H1 (cell line): ENCODE results near the gene ZFPM1.

- RRBS = no CpG with 5 or more reads among the region's 15 CpGs
CAGE:
- cytosol, long polyA plus RNA = no peak
- long polyA plus RNA = no peak
- nucleus, long polyA plus RNA = no peak
Observed at GRCh38 chr16:86951526-86952501, 365.4 kb downstream of the C16orf95 start.

- RRBS = no CpG with 5 or more reads among the region's 20 CpGs
CAGE:
- cytosol, long polyA plus RNA = no peak
- long polyA plus RNA = no peak
- nucleus, long polyA plus RNA = no peak
Observed at GRCh38 chr16:87062553-87063255, 254.5 kb downstream of the C16orf95 start.

DNA sequence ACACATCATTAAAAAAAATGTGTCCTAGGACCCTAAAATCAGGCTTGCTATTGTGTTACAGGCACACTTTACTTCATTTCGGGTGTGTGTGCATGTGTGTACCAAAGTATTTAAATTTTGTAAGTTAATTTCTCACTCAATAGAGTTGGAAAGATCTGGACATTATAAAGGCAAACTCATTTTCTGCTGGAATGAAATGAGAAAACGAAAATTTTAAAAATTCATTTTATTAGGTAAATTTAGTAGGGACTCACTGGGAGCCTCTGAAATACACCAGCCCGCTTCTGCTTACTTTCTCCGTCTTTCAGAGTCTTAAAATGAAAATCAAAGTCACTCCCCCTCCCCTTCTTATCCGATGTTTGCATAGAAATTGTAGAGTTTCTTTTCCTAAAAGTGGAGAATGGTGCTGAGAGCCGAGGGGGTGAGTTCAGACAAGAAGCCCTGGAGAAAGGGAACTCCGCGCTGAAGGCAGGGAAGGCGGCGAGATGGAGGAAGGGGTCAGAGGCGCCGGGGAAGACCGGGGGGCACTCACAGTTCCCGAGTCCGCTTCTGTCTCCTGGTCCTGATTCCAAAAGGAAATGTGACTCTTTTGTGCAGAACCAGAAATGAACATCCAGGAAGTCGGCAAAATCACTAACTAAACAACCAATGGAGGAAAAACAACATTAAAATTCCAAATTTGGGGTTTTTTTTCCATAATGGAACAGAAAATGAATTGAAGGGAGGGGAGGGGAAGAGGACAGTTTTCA is 252.6 kb downstream of the C16orf95 start:
- RRBS = no CpG with 5 or more reads among the region's 16 CpGs
CAGE:
- cytosol, long polyA plus RNA = no peak
- long polyA plus RNA = no peak
- nucleus, long polyA plus RNA = no peak

DNA sequence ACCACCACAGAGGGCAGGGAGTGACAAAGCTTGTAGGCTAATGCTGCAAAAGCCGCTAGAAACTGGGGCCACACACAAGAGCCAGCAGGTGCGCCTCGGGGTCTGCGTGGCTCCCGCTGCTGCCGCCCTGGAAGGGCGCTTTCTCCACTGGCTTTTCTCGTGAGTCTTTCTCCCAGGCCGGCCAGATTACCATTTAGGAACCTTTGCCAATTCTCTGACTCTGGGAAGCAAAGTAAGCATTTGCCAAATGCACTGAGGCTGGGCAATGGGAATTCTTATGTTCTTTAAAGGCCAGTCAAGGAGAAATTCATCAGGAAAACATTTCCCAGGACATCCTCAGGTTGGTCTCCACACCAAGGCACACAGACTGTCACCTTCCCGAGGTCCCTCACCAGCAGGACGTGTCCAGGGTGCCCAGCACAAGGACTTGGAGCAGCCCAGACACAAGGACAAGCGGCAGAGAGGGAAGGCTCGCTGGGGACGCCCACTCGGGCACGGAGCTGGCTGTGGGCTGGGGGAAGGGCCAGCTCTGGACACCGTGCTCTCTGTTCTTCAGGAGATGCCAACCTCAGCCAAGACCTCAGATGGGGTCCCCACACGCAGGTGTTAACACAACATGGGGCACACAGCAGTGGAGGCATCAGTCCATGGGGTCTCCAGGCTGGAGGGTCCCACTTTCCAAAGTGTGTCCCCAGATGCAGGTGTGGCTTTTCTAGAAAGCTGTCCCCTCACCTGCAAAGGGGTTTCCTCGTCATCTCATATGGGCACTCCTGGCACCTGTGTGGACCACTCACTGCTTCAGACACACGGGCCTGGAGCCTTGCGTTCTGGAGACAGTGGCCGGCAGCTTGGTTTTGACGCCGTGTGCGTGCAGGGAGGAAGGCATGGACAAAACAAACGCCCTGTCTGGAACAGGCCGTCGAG is 12.7 kb upstream of the C16orf95 start:
- RRBS = no CpG with 5 or more reads among the region's 28 CpGs
CAGE:
- cytosol, long polyA plus RNA = no peak
- long polyA plus RNA = no peak
- nucleus, long polyA plus RNA = no peak

DNA sequence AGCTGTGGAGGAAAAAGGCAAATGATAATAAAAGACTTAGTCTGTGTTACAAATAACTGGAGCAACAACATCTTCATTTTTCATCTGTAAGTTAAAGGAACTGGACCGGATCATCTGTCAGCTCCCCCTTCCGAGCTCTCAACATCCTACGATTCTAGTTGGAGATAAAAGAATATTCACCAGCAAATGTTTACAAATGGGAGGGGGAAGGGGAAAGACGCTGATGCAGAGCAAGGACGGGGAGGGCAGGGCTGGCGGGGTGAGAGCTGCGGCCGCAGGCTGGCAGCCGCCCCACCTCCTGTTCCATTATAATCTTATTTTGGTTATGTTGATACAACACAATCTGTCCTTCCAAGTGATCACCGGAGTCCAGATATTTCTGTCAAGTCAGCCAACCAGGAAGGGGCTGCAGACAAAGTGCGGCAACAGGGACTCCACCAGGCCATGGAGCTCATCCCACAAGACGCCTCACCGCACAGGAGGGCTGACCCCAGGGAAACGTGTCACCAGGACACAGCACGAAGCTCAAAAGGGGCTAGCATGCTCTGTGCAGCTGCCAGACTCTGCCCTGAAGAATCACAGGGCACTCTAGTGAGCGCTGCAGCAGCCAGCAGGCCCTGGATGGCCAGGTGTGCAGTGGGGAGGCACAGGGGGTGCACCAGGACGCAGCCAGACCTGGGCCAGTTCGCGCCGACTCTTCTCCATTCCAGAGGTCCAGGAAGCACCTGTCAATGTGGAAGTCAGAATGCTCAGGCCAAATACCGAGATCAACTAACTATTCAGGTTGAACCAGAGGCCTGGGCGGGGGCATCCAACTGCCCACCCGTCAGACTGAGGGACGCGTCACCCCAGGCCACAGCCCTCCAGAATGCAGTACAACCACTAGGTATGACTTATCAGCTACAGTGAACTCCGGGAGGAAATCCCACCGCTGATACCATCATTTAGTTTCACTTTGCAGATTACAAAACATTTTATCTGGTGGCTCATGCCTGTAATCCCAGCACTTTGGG is 19.5 kb downstream of the FBXO31 start:
- RRBS = no CpG with 5 or more reads among the region's 27 CpGs
CAGE:
- cytosol, long polyA plus RNA = no peak
- long polyA plus RNA = no peak
- nucleus, long polyA plus RNA = no peak

GRCh38 chr16:87700739-87701352 is 64.9 kb downstream of the KLHDC4 start:
- RRBS = no CpG with 5 or more reads among the region's 22 CpGs
CAGE:
- cytosol, long polyA plus RNA = no peak
- long polyA plus RNA = no peak
- nucleus, long polyA plus RNA = no peak

DNA sequence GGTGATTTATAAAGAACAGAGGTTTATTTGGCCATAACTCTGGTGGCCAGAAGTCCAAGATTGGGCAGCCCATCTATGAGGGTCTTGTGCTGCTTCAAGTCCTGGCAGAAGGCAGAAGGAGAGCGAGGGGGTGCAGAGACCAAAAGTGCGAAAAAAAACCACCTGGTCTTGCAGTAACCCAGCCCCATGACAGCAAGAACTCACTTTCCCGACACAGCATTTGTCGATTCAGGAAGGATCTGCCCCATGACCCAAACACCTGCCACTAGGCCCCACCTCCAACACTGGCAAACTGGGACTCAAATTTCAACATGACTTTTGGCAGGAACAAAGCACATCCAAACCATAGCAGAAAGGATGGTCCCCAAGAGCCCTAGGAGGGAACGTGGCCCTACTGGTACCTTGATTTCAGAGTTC is 34.7 kb upstream of the KLHDC4 start:
- RRBS = no CpG with 5 or more reads among the region's 5 CpGs
CAGE:
- cytosol, long polyA plus RNA = no peak
- long polyA plus RNA = no peak
- nucleus, long polyA plus RNA = no peak

- RRBS = no CpG with 5 or more reads among the region's 14 CpGs
CAGE:
- cytosol, long polyA plus RNA = no peak
- long polyA plus RNA = no peak
- nucleus, long polyA plus RNA = no peak
Observed at GRCh38 chr16:87842357-87842959, 26.8 kb downstream of the SLC7A5 start.

DNA sequence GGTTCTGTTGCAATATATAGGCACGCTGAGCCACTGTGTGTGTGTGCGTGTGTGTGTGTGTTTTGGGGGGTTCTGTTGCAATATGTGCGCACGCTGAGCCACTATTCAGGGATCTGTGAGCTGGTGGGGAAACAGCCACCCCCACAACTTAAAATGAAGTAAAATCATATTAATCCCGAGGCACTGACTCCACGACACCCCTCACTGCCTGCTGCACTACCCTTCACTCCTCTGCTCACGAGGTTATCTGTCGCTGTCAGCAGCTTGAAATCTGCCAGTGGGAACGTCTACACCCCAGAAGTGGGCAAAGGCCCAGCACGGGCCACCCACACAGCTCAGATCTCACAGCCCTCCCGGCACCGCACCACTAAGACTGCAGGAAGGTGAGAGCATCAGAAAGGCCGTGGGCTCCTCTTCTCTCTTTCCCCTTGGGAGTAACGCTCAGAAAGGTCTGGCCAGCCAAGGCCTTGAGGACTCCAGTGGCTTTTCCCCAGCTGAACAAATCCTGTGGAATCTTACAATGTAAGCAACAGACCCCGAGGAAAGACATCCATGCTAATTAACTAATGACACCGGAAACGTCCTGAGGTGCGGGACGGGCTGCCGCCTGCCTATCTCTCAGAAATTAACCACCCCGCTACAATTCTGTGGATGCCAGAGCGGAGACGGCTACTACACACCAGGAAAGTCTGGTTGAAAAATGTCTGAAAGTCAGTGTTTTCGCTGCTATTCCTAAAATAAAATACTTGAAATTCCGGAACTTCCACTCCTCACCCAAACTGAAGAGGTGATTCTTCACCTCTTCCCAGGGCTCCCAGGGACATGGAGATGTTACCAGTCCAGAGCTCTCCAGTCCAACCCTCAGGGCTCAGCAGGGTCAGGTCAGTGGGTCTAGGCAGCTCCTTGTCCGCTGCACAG is 16.4 kb downstream of the SLC7A5 start:
- RRBS = no CpG with 5 or more reads among the region's 26 CpGs
CAGE:
- cytosol, long polyA plus RNA = no peak
- long polyA plus RNA = no peak
- nucleus, long polyA plus RNA = no peak

DNA sequence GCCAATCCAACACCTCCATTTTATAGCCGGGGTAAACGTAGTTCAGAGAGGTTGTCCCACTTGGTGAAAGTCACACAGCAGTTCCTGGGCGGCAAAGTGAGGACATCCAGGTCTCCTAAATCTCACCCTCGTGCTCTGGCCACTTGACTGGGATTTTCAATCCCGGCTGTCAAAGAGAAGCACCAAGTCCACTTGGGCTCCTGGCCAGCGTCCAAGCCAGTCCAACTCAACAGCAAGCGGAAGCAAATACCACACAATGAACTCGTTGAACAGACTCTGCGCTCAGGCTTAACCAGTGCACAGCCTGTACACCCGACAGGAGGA is 10.8 kb downstream of the SLC7A5 start:
- RRBS = no CpG with 5 or more reads among the region's 10 CpGs
CAGE:
- cytosol, long polyA plus RNA = no peak
- long polyA plus RNA = no peak
- nucleus, long polyA plus RNA = no peak

DNA sequence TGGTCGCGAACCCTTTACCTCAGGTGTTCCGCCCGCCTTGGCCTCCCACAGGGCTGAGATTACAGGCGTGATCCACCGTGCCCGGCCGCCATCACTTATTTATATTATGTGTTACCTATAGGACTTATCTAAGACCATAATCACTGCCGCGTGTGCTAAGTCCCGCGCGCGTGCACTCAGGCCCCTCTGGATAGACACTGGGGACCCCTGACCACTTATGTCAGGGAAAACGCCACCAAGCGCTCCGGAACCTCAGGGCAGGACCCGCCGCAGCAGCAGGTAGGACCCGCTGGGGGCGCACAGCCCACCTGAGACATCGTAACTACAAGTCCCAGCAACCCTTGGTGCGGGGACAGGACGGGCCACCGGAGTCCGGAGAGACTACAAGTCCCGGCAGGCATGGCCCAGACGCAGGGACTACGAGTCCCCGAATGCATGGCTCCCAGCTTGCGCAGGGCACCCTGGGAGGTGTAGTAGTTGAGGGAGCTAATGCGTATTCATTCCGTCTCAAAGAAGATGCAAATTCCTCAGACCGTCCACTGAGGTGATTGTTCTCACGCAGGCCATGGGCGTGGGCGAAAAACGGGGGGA is 490 bp upstream of the BANP start:
- RRBS = 12% methylated on average over 2 of the region's 38 CpGs
CAGE:
- cytosol, long polyA plus RNA = no peak
- long polyA plus RNA = no peak
- nucleus, long polyA plus RNA = no peak

GRCh38 chr16:87953379-87953891 is 2.2 kb downstream of the BANP start:
- RRBS = no CpG with 5 or more reads among the region's 9 CpGs
CAGE:
- cytosol, long polyA plus RNA = no peak
- long polyA plus RNA = no peak
- nucleus, long polyA plus RNA = no peak

DNA sequence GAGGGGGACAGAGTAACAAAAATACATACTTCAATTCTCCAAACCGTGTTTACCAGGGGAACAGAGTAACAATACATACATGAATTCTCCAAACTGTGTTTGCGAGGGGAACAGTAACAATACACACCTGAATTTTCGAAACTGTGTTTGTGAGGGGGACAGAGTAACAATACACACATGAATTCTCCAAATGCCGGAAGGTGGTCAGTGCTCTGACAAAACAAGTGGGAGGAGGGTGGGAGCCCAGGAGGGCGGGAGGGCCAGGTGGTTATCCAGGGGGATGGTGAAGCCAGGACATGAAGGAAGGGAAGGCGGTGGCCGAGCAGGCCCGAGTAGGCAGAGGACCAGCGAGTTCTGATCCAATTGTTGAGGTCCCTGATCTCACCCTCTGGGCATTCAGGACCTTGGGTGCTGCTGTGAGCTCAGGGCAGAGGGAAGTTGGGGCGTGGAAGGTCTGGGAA is 75.5 kb downstream of the BANP start:
- RRBS = no CpG with 5 or more reads among the region's 10 CpGs
CAGE:
- cytosol, long polyA plus RNA = no peak
- long polyA plus RNA = no peak
- nucleus, long polyA plus RNA = no peak

DNA sequence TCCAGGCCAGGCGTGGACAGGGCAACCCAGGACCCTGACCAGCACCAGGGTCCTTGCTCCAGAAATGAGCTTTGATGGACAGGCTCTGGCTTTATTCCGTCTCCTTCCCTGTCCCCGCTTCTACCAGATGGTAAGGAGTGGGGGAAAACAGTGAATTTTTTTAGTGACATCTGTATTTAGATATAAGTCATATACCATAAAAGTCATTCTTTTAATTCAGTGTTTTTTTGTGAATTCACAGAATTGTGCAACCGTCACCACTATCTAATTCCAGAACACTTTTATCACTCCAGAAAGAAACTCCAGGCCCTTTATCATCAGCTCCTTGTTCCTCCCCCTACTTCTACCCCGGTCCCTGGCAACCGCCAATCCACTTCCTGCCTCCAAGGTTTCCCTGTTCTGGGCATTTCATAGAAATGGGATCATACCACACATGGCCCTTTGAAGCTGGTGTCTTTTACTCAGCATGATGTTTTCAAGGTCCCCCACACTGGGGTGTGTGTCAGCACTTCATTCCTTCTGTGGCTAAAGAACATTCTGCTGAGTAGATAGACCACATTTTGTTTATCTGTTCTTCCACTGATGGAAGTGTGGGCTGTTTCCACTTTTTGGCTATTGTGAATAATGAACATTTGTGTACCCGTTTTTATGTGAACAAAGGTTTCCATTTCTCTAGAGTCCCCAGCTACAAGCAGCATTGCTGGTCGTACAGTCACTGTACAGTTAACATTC is 75.9 kb upstream of the ZNF469 start:
- RRBS = no CpG with 5 or more reads among the region's 8 CpGs
CAGE:
- cytosol, long polyA plus RNA = no peak
- long polyA plus RNA = no peak
- nucleus, long polyA plus RNA = no peak

DNA sequence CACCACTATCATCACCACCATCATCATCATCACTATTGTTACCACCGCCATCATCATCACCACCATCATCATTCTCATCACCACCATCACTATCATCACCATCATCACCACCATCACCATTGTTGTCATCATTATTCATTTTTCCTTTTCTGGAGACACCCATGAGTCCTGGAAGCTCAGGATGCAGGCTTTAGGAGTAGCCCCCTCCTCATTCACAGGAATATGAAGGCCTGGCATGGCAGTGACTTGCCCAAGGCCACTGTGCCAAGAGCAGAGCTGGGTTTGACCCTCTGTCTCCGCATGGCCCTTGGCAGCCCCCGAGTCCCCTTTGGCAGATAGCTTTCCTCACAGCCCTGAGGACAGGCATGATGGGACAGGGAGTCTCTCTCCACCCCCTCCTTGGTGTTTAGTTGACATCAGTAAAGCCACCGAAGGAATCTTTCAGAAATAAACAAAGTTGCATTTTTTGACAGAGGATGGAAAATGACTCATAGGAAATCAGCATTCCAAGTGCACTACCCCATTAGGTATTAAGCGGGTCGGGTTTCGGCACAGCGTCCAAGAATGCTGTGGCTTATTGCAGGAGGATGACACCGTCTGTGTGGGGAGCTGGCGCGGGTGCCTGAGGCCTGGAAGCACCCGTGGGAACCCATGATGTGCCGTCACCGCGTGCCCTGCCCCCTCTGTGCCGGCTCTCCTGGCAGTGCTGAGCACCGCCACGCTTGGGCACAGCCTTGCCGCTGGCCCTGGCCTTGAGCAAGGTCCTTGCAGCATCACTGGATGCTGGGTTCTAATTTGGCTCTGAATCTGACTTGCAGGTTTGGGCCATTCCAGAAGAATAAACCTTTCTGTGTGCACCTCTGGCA is 50.8 kb upstream of the ZNF469 start:
- RRBS = no CpG with 5 or more reads among the region's 19 CpGs
CAGE:
- cytosol, long polyA plus RNA = no peak
- long polyA plus RNA = no peak
- nucleus, long polyA plus RNA = no peak

DNA sequence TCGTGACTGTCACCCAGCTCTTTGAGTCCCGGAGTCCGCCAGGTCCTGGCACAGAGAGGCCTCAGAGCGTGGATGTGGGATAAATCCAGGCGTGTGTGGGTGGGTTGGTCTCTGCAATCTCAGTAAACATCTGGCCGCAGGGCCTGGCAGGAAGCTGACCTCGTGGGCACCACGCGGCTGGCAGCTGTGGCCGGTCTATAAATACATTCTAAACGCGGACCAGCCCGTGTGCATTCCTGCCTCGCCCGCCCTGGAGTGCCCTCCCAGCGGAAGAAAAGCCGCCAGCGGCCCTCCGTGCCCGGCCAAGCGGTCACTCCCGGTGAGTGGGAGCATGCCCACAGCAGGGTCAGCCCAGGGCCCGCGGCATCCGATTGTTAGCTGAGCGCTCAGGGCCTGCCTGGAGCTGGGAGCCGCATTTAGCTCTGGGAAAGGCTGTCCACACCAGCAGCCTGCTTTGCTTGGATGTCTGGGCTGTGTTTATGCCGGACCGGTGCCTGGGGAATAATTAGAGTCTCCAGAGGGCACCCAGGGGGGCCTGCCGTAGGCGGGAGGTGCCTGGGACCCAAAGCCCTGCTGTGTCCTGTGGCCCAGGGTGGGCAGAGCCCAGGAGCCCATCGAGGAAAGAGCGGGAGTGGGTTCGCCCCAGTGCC is 10.3 kb downstream of the ZNF469 start:
- RRBS = no CpG with 5 or more reads among the region's 34 CpGs
CAGE:
- cytosol, long polyA plus RNA = no peak
- long polyA plus RNA = no peak
- nucleus, long polyA plus RNA = no peak

- RRBS = 4% methylated on average over 40 of the region's 141 CpGs
CAGE:
- cytosol, long polyA plus RNA = no peak
- long polyA plus RNA = no peak
- nucleus, long polyA plus RNA = start-site peak on the plus strand at chr16:88453279-88453288, 44 reads
Observed at GRCh38 chr16:88452455-88453575, at the start of gene ZFPM1. Gene ZFPM1 (plus strand): TSS chr16:88453280.

GRCh38 chr16:88467777-88468003 is 14.6 kb downstream of the ZFPM1 start:
- RRBS = no CpG with 5 or more reads among the region's 11 CpGs
CAGE:
- cytosol, long polyA plus RNA = no peak
- long polyA plus RNA = no peak
- nucleus, long polyA plus RNA = no peak

DNA sequence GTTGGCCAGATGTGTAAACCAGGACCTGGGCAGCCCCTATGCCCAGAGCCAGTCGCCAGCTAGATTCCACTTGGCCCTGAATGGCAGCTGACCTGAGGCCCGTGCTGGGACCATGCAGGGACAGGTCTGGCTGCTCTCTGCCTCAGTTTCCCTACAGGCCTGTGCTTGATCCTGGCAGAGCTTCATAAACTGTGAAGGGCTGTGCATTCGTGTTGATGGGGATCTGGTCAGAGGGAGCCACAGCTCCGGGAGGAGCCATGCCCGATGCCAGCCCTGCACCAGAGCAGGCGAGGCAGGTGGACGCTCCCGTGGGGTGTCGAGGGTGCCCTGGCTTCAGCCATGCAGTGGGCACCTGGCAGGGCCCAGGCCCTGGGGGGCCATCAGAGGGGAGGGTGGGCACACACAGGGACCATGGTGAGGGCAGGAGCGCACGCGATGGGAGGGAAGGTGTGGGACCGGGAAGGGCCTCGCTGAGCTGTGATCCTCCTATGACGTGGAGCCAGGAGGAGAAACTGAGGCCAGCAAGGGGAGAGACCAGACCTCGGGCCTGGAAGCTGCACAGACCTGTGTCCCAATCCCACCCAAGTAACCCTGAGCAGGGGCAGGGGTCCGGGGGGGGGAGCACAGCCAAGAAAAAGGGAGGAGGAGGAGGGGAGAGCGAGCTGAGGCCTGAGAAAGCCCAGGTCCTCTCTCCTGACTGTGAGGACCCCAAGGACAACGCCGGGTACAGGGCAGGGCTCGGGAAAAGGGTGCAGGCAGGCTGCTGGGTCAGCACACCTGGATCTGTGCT is 22.0 kb downstream of the ZFPM1 start:
- RRBS = no CpG with 5 or more reads among the region's 21 CpGs
CAGE:
- cytosol, long polyA plus RNA = no peak
- long polyA plus RNA = no peak
- nucleus, long polyA plus RNA = no peak

- RRBS = no CpG with 5 or more reads among the region's 24 CpGs
CAGE:
- cytosol, long polyA plus RNA = no peak
- long polyA plus RNA = no peak
- nucleus, long polyA plus RNA = no peak
Observed at GRCh38 chr16:88489291-88489892, 36.3 kb downstream of the ZFPM1 start.